Vagina (tissue), 1 donor: ENCODE data around the gene PDHA2.

GRCh38 chr4:89029378-89029770 lies 27.6 kb downstream of the FAM13A start:
- PRO-cap: no peak
- RAMPAGE, long total RNA: no peak

DNA sequence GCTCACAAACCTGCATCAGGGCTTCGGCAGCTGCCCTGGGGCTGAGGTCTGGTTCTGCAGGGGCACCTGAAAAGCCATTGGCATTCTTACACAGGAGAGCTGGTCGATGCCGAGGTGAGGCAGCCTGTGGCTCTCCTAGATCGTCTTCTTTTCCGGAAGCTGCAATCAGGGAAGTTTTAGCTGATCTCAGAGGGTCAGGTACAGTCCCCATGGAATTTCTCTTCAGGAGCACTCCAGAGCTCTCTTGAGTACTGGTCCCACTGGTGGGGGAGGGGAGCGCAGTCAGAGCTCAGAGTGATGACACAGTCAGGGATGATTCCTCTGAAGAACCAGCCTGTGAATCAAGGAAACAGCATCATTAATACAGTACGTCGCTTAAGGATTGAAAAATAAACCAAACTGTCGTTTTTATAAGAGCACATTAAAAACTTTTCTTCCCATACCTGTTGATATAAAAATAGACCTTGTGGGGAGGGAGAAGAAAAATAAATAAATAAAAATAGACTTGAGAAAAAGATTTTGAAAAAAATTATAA lies 57.6 kb downstream of the GPRIN3 start:
- PRO-cap: no peak
- RAMPAGE, long total RNA: no peak

GRCh38 chr4:89253745-89254473 lies 53.7 kb downstream of the GPRIN3 start:
- PRO-cap: no peak
- RAMPAGE, long total RNA: no peak

DNA sequence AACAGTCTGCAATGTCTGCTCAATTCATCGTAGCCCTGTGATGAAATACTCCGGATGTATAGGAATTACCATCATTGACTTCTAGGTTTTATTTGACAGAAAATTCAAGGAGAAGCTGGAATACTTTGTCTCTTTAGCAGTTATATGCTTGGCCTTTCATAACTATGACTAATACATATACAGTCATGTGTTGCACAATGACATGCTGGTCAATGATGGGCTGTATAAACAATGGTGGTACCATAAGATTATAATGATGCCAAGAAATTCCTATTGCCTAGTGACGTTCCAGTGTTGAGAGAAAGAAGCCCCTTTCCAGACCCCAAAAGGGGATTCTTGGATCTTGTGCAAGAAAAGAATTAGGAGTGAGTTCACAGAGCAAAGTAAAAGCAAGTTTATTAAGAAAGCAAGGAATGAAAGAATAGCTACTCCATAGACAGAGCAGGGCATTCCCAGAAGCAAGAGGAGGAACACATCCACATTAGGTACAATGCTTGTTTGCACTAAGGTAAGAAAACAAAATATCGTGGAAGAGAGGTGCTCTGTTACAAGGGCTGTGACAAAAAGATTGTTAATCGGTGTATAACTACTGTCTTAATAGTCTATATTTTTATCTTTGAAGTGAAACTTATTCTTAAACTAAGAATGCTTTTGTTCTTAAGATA lies 185.3 kb upstream of the GPRIN3 start:
- PRO-cap: no peak
- RAMPAGE, long total RNA: no peak

DNA sequence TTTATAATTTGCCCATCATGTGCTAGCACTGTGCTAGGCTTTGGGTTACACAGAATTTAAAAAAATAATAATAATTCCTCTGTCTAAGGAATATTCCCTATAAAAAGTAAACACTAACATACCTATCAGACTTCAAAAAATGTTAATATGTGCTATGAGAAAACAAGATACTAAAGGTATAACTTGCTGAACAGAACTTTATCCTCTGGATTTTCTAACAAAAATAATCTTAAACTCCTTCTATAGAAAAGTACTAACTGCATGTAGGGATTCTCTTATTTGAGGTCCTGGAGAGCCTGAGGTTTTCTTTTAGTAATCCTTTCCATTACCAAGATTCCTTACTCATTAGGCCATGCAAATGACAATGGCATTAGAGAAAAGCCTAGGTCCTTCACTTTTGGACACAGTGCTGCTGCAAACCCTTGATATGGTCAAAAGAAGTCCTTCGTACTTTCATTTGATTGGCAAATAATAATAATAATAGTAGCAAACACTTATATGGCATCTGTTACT lies 3.1 kb downstream of the MMRN1 start:
- PRO-cap: no peak
- RAMPAGE, long total RNA: no peak

GRCh38 chr4:90126989-90127163 lies 318 bp upstream of the CCSER1 start:
- PRO-cap: no peak
- RAMPAGE, long total RNA: no peak

- PRO-cap: bidirectional peak, plus-strand start at chr4:94452866, minus-strand start at chr4:94452707
- RAMPAGE, long total RNA: no peak
Observed at GRCh38 chr4:94452548-94453480, 1.1 kb downstream of the PDLIM5 start.

GRCh38 chr4:94460138-94460822 lies 8.5 kb downstream of the PDLIM5 start:
- PRO-cap: no peak
- RAMPAGE, long total RNA: no peak

- PRO-cap: no peak
- RAMPAGE, long total RNA: no peak
Observed at GRCh38 chr4:94534512-94535356, 83.0 kb downstream of the PDLIM5 start.

- PRO-cap: no peak
- RAMPAGE, long total RNA: no peak
Observed at GRCh38 chr4:94667502-94668358, 90.0 kb upstream of the BMPR1B start.

DNA sequence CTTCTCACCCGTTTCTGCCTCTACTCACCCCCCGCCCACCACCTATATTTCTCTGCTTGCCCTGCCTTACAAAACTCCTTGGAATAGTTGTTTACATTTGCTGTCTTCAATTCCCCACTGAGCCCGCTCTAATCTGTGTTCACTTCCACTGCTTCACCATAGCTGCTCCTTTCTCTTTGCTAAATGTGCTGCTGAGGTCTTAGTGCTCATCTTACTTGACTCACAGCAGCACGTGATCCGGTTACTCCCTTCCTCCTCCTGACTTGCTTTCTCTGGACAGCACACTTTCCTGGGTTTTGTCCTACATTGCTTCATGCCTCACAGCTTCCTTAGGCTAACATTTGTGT lies 293.0 kb downstream of the UNC5C start:
- PRO-cap: no peak
- RAMPAGE, long total RNA: no peak

GRCh38 chr4:95528412-95528881 lies 20.3 kb downstream of the UNC5C start:
- PRO-cap: no peak
- RAMPAGE, long total RNA: no peak

- PRO-cap: no peak
- RAMPAGE, long total RNA: no peak
Observed at GRCh38 chr4:95839914-95840259, at the start of gene PDHA2. Gene PDHA2 (plus strand): TSS chr4:95840093.

GRCh38 chr4:98284607-98285101 lies 23.5 kb downstream of the RAP1GDS1 start:
- PRO-cap: no peak
- RAMPAGE, long total RNA: no peak

DNA sequence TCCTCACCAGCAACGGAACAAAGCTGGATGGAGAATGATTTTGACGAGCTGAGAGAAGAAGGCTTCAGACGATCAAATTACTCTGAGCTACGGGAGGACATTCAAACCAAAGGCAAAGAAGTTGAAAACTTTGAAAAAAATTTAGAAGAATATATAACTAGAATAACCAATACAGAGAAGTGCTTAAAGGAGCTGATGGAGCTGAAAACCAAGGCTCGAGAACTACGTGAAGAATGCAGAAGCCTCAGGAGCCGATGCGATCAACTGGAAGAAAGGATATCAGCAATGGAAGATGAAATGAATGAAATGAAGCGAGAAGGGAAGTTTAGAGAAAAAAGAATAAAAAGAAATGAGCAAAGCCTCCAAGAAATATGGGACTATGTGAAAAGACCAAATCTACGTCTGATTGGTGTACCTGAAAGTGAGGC lies 59.7 kb downstream of the RAP1GDS1 start:
- PRO-cap: no peak
- RAMPAGE, long total RNA: start-site peak on the plus strand centred at position 90 of the sequence, 21 bp wide, 5 reads

GRCh38 chr4:98447605-98448002 lies 186.4 kb downstream of the RAP1GDS1 start:
- PRO-cap: no peak
- RAMPAGE, long total RNA: no peak

- PRO-cap: no peak
- RAMPAGE, long total RNA: no peak
Observed at GRCh38 chr4:98472016-98472610, 186.3 kb downstream of the TSPAN5 start.

DNA sequence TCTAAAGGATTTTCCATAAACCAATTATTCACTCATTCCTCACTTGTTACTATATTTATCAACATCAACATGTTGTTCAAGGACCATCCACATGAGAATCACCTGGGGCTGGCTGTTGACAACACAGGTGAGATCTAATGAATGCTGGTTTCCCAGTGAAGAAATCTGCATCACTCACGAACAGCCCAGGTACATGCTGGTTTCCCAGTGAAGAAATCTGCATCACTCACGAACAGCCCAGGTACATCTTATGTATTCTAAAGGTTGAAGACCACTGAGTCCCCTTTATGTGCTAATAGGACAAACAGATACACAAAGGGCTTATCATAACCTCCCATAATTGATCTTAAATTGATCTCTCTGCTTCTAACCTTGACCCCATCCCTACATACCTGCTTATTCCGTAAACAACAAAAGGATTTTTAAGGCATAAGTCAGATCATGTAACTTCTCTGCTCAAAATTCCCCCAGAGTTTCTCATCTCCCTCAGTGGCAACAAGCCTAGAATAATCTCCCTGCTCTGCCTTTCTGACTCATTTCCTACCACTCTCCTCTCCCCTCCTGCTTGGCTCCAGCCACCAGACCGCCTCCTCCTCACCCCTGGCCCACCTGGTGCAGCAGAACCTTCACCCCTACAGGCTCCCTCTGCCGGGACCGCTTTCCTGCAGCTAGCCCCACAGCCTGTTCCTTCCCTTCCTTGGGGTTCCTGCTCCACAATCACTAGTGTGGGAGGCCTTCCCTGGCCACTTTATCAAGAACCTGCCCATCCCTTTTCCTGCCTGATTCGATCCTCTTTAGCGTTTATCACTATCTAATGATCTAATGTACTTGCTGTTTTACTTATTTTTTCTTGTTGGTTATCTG lies 32.2 kb downstream of the TSPAN5 start:
- PRO-cap: no peak
- RAMPAGE, long total RNA: start-site peak on the minus strand centred at position 747 of the sequence, 69 bp wide, 10 reads

DNA sequence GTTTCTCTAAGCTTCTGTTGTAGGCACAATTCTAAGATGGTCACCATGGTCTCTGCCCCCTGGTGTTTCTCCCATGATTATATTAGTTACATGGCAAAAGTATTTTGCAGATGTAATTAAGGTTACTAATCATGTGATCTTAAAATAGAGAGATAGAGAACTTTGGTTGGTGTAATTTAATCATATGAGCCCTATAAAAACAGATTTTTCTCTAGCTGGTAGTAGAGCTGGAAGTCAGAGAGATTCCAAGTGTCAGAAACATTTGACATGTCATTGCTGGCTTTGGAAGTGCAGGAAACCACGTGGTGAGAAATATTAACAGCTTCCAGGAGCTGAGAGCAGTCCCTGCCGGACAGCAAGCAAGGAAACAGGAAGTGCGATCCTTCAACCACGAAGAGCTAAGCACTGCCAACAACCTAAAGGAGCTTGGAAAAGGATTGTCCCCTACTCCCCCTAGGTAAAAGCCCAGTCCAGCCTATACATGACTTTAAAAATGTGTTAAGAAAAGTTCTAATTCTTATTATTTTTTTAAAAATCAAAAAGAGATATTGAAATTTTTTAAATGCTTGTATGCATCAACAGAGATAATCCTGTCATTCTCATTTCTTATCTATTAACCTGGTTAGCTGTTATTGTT lies 89.7 kb downstream of the EIF4E start:
- PRO-cap: no peak
- RAMPAGE, long total RNA: no peak

DNA sequence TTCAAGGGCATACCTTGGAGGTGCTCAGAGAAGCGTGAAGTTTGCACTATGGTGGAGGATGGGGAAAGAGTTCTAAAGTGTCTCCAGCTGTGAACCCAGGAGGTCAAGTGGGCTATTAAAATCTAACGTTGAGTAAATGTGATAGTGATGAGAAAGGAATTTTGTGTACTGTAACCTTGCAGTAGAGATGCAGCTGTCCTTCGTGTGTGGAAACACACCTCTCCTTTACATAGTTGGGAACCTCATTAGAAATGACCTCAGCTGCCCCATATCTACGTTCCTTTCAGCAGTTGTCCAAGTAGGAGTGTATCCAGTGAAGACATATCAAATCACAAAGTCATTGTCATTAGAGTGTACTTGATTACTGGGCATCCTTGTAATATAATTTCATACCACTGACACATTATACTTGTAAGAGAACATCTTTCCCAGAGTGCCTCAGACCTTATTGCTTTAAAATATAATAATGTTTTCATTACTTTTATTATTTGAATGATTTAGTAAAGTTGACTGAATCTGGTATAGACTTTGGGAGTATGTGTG lies 26.4 kb downstream of the ADH5 start:
- PRO-cap: no peak
- RAMPAGE, long total RNA: no peak